Measurements from ENCODE around the genes FCN1 and DNLZ.

DNA sequence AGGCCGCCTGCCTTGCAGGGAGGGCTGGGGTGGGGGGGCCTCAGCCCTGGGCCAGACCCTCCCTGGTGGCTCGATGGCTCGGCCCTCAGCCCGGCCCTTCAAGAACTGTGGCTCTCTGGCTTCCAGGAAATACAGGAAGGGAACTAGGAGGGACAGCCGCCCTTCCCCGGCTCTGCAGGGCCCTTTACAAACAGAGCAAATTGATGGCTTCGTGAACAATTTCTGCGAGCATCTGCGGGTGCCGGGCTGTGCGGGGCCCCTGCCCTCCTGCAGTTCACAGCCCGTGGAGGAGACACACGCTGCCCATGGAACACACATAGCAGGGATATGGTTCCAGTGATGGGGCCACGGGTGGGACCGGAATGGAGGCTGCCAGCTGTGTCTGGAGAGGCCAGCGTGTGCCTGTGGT is 39.5 kb downstream of the COL5A1 start:
- PRO-cap = no peak
- RAMPAGE, long total RNA = no peak

GRCh38 chr9:134692305-134692838 is 50.8 kb downstream of the COL5A1 start:
- PRO-cap = no peak
- RAMPAGE, long total RNA = no peak

- PRO-cap = no peak
- RAMPAGE, long total RNA = no peak
These were observed 91.6 kb upstream of the FCN2 start for GRCh38 chr9:134788936-134789496.

DNA sequence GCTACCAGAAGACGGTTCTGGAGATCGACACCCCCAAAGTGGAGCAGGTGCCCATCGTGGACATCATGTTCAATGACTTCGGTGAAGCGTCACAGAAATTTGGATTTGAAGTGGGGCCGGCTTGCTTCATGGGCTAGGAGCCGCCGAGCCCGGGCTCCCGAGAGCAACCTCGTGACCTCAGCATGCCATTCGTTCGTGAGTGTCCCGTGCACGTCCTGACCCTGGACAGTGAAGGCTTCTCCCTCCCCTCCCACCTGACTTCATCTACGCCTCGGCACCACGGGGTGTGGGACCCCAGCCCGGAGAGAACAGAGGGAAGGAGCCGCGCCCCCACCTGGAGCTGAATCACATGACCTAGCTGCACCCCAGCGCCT is 38.5 kb upstream of the FCN2 start:
- PRO-cap = no peak
- RAMPAGE, long total RNA = no peak

GRCh38 chr9:134895848-134896700 is 15.5 kb downstream of the FCN2 start:
- PRO-cap = no peak
- RAMPAGE, long total RNA = no peak

DNA sequence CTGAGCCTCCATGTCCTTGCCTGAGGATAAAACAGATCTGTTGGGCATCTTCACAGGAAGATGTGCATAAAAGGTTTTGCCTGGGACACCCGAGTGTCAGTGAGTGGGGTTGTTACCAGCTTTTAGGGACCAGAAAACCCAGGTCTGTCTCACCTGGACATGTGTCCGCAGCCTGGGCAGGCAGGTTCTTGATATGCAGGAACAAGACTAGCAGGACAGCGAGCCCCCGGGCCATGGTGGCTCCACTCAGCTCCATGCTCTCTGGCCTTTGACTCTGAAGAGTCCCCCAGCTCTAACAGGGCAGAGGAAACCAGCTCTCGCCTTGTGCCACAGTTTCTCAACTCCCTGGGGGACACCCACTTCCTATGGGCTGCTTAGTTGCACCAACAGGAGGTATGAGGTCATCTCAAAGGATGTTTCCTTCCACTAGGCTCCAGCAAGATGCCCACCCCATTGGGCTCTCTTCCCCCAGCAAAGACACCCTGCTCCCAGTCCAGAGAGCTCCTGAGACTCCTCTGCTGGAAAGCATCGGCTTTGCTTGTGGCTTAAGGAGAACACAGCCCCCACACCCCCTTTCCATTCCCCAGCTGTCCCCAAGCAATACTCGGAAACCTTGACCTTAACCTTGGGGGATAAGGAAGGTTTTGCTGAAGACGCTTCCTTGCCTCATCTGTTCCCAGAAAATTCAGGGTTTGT is at the start of gene FCN1:
TSS of gene FCN1 (minus strand) at position 297 of the 696 bp plus-strand sequence.
- PRO-cap = no peak
- RAMPAGE, long total RNA = start-site peak on the minus strand centred at position 279 of the sequence, 32 bp wide, 12 reads

DNA sequence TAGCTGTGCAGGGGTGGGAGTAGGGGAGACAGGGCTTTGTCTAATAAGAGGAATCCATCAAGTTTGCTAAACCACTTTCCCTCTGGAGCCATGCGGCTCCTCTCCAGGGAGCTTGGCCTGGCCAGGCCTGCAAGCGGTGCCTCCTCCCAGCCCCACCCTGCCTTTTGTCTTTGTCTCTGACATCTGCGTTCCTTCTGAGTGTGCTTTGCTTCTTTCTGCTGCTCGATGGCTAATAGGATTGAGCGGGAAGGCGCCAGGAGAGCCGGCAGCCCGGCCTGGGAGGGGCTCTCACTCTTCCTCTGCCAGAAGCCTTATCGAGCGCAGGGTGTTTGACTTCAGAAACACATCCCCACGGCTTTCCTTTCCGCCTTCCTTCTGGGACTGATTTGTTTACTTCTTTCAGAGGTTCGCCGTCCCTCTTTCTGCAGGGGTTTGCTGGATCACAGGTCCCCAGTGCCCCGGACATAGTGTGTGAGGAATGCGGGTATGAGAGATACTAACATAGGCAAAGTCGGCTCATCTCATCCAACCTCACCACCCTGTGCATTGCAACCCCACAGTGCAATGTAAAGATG is 26.8 kb upstream of the FCN1 start:
- PRO-cap = no peak
- RAMPAGE, long total RNA = no peak

DNA sequence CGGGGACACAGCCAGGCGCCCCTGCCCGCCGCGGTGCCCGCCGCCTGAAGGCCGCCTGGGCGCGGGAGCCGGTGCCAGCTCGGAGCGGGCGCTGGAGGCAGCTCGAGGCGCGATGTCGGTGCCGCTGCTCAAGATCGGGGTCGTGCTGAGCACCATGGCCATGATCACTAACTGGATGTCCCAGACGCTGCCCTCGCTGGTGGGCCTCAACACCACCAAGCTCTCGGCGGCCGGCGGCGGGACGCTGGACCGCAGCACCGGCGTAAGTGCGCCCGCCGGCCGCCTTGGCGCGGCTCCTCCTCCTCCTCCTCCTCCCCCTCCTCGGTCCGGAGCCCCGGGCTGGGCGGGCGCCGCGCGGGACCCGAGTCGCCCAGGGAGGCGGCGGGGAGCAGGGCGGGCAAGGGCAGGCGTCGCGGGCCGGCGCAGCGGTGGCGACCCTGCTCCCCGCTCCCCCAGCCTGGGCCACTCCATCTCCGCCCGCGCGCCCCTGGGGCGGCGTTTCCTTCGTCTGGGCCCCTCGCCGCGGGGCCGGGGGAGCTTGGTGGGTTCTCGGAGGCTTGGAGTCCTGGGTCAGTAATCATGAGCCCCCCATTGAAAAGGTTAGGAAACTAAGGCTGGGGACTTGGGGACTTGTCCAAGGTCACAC is 533 bp downstream of the OLFM1 start:
- PRO-cap = bidirectional peak, plus-strand start at position 364 of the sequence, minus-strand start at position 301 of the sequence
- RAMPAGE, long total RNA = no peak

GRCh38 chr9:135490453-135491020 is 9.1 kb downstream of the PIERCE1 start:
- PRO-cap = no peak
- RAMPAGE, long total RNA = no peak

- PRO-cap = no peak
- RAMPAGE, long total RNA = no peak
These were observed 4.2 kb downstream of the MRPS2 start for GRCh38 chr9:135504676-135505045.

GRCh38 chr9:135507618-135507923 is 7.1 kb downstream of the MRPS2 start:
- PRO-cap = no peak
- RAMPAGE, long total RNA = no peak

DNA sequence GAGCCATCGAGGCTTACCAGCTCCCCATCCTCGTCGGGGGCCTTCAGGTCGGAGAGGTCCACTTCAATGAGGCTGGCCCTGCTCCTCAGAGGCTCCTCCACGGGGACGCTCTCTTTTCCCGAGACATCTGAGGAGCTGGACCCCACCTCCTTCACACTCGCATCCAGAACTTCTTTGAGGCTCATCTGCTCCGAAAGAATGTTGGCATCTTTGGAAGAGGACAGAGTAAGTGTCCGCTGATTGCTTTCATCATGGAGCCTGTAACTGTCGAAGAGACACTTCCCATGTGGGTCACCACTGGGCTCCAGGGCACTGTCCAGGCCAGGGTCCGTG is 86.5 kb downstream of the CAMSAP1 start:
- PRO-cap = no peak
- RAMPAGE, long total RNA = no peak

GRCh38 chr9:135881589-135882456 is 25.5 kb downstream of the CAMSAP1 start:
- PRO-cap = no peak
- RAMPAGE, long total RNA = no peak

DNA sequence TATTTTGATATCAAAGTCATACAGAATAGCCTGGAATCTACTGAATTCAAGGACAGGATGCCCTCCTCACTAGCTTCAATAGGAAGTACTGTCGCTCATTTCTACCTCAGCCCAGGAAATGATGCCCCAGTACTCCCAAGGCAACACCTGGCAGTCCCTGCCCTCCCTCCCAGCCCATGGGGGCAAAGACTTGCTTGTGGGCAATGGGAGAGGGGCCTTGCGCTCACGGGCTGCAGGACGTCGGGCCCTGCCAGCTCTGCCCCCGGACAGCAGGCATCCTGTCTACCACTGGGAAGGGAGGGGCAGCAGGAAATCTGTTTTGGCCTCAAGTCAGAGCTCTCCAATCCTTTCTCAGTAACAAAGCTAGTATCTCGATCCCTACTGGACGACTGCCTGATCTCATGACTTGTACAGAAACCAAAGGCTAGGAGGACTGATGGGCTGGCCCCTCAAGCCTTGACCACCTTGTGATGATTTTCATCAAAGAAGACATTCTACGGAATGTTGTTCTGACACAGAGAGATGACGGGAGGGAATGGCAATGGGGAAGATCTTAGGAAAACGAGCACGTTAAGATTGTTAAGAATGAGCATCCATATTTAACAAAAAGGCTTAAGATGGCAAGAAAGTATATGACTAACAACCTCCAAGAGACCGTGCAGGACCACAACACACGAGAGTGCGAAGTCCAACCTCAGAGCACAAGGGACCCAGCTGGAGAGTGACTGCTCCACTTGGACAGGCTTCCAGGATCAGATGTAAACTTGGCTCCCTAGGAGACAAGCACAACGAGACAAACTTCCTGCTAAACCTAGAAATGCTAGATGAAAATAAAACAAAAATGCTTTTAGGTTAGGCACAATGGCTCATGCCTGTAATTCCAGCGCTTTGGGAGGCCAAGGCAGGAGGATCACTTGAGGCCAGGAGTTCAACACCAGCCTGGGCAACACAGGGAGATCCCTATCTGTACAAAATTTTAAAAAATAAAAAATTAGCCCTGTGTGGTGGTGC is 19.4 kb downstream of the UBAC1 start:
- PRO-cap = no peak
- RAMPAGE, long total RNA = no peak

DNA sequence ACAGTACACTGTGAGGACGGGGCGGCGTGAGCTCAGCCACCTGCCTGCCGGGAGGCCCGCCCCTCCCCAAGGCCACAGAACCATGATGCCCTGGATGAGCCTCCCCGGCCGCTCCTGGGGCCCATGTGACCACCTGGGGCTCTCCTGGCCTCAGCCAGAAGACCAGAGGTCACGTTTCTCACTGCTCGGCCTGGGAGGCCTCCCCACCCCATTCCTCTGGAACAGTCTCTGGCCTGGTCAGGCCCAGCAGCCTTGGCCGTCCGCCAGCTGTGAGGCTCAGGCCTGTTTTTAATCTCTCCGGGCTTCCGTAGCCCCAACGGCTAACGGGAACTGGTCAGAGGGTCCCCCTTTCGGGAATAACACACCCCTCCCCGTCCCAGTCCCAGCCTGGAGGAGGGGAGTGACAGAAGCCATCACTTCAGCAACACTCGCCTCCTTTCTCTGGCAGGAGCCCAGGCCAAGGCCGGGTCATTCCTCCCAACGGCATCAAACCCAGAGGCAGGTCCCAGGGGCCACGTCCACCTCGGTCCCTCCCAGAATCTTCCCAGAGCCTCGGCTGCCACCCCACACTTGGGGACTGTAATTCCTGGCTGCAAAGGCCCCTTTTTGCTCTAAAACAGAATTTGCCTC is 51.0 kb upstream of the UBAC1 start:
- PRO-cap = unidirectional peak, plus-strand start at position 379 of the sequence
- RAMPAGE, long total RNA = no peak

GRCh38 chr9:136098764-136099260 is 3.7 kb upstream of the NACC2 start:
- PRO-cap = unidirectional peak, plus-strand start at chr9:136099121
- RAMPAGE, long total RNA = no peak

DNA sequence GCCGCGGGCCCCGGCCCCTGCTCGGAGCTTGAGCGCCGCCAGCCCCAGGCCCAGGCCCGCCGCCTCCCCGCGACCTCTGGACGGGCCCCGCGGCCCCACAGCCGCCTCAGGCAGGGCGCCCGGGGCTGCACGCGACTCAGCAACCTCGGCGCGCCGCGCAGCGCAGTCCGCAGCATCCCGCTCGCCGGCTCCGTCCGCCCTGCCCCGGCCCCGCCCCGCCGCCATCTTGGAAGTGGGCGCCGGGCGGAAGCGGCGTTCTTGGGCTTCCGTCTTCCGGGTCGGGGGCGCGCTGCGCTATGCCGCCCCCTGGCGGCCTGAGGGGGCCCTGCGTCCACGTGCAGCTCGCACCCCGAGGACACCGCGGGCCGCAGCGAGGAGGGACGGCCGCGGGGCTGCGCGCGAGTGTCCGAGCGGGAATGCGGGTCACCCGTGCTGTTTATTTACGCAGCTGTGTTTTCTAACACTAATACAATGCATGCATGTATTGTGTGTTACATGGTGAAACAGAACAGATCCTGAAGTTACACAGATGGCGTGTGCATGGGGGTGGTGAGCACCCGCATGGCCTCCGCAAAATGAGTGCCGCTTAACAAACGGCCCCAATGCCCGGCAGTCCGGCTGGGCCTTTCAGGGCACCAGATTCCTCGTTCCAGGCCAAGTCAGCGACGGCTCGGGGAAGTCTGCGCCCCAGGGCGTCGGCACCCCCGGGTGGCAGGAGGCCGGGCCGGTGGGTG is at the start of gene DNLZ:
TSS of gene DNLZ (minus strand) at position 206 of the 734 bp plus-strand sequence.
- PRO-cap = unidirectional peak, minus-strand start at position 206 of the sequence
- RAMPAGE, long total RNA = no peak

DNA sequence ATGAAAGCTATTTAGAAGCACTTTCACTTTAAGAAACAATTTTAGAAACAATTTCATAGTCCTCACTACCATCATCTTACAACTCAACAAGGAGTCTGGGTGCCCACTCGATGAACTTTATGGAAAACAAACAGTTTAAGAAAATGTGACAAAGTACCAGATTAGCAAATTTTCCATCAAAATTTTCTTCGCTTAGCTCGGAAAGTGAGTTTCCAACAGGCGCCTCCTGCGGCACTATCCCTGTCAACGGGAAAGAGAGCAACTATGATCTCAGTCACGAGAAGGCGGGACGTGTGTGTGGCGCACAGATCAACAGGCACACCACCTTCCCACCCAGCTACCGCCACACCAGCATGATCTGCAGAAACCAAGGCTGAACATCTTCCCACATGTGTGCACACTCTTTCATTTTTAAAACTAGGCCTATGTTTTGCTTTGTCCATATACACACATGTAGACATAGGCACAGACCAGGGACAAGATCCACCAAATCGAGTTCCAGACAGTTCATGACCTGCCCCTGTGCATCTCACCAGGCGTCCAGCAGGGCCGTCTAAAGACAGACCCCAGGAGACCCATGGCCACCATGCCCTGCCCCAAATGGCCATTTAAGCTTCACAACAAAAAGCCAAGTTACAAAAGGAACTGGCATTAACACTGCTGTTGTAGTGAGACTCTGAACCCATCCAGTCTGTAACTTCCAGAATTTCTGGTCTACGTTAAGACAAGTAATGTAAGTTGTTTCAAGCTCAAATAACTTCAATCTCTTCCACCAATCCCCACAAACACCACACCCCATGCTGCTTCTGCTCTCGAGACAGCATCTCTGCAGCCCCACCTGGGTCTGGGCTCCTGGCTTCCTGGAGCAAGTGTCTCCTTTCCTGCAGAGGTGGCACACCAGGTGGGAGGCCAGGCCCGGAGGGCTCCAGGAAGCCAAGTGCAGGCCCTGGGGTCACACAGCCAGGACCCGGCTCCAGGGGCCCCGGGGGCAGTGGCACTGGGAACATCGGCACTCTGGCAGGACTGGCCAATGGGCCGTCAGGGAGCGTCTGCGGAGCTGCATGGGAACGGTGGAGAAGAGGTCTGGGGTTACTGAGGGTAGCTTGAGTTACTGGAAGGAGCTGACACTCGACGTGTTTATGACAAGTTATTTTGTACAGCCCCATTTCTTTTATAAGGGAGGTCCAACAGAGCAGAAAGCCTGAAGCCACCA is 14.0 kb upstream of the INPP5E start:
- PRO-cap = no peak
- RAMPAGE, long total RNA = start-site peak on the minus strand centred at position 355 of the sequence, 98 bp wide, 10 reads; start-site peak on the minus strand centred at position 560 of the sequence, 144 bp wide, 10 reads

DNA sequence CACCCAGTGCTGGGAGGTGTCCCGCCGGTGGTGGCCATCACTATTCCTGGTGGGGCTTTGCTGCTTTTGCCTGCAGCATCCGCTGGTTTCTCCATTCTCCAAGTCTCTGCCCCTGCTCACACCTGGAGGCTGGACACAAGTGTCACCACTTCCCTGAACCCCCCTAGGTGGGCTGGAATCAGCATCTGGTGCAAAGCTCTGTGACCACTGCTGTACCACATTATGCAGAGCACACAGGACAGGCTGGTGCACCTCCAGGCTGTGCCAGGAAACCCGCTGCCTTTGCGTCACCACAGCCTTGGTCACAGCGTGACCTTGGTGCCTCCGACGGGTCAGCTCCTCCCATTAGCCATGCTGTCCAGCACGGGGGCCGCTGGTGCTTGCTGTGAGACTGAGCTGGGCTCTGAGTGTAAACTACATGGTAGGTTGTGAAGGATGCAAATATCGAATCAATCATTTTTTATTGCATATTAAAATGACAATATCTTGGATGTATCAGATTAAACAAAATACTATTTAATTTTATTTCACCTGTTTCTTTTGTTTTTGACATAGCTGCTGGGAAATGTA is 2.8 kb upstream of the SEC16A start:
- PRO-cap = no peak
- RAMPAGE, long total RNA = no peak

DNA sequence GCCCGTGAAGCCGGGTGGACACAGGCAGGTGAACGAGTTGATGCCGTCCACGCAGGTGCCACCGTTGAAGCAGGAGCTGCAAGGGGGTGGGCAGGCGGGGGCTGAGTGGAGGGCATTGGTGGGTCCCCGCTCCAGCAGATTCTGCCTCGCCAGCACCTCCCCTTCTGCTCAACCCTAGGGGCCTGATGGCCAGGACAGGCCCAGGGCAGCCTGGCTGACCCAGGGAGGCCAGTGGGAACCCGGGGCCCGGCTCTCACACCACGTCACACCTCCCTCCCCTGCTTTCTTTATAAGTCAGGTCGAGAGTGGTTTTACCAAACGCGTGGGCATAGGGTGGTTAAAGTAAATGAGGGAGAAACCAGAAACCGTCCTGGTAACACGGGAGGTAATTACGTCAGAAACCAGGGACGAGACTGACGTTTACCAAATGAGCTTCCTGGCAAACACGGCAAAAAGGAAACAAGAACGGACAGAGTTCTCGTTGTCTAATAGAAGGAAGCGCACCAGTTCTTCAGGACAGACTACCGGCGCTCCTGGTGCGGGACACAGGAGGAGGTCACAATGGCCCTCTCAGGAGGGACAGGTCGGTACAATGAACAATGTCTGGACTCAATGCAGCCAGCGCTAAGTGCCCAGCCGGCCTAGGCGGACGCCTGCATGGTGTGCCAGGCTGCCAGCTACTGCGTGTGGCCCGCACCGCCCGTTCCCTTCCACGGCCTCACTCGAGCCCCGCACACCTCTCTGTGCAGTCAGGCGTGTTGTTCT is 26.3 kb upstream of the SEC16A start:
- PRO-cap = no peak
- RAMPAGE, long total RNA = no peak

All from vagina (tissue), 1 donor.